ENCODE measurements around the gene GABARAPL1.

DNA sequence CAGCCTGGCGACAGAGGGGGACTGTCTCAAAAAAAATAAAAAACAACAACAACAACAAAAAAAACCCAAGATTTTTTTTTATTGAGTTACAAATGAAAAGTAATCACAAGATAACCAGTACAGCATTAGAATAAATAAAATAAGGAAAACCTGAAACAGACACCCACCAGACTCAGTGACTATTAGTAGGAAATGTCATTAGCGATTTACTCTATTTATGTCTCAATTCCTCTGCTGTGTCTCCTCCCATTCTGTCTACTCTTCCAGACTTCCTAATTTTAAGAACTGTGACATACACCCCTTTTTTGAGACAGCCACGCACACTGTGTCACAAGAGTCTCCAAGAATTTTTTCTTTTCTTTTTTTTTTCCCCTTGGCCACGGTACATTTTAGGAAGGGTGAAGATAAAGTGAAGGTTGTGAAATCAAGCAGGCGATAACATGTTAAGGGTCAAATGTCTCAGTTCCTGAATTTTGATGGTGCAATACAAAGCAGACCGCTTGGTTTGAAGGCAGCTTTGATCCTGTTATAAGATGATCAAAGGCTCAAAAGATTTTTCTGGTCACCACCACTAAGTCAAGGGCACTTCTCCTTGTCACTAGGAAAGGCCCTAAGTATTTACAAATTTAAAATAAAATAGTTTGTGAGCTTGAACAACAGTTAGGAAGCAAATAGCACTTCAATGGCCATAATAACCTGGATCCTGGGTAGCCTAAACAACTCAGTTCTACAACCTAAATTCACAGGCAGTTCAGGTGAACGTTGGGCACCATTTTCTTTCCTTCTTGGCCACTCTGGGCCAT is 4.3 kb downstream of the OLR1 start:
- PRO-cap, 3 experiments = no peak in any of the 3 experiments
- RAMPAGE, long total RNA = no peak
- RRBS, 2 experiments = no CpG with 5 or more reads among the region's 7 CpGs

- PRO-cap, 3 experiments = no peak in any of the 3 experiments
- RAMPAGE, long total RNA = no peak
- RRBS, 2 experiments = no CpG with 5 or more reads among the region's 12 CpGs
These were observed 7.5 kb downstream of the TMEM52B start for GRCh38 chr12:10186148-10186906.

- PRO-cap, 3 experiments = peak in 3 of 3 experiments; most common plus-strand start chr12:10212877 (in 2); most common minus-strand start chr12:10212821 (in 2)
- RAMPAGE, long total RNA = start-site peak on the plus strand at chr12:10212897-10212930, 36 and 26 reads in 2 replicates
- RRBS, 2 experiments = 3 to 5% methylated on average over 3 of the region's 36 CpGs
These were observed at the start of gene GABARAPL1 for GRCh38 chr12:10212651-10213139. Gene GABARAPL1, plus strand, starts transcription at chr12:10212877.

- PRO-cap, 3 experiments = peak in 3 of 3 experiments; most common plus-strand start chr12:10213279 (in 3); most common minus-strand start chr12:10213315 (in 3)
- RAMPAGE, long total RNA = no peak
- RRBS, 2 experiments = 1 to 4% methylated on average over 7 of the region's 48 CpGs
These were observed 794 bp downstream of the GABARAPL1 start for GRCh38 chr12:10213140-10214202.

DNA sequence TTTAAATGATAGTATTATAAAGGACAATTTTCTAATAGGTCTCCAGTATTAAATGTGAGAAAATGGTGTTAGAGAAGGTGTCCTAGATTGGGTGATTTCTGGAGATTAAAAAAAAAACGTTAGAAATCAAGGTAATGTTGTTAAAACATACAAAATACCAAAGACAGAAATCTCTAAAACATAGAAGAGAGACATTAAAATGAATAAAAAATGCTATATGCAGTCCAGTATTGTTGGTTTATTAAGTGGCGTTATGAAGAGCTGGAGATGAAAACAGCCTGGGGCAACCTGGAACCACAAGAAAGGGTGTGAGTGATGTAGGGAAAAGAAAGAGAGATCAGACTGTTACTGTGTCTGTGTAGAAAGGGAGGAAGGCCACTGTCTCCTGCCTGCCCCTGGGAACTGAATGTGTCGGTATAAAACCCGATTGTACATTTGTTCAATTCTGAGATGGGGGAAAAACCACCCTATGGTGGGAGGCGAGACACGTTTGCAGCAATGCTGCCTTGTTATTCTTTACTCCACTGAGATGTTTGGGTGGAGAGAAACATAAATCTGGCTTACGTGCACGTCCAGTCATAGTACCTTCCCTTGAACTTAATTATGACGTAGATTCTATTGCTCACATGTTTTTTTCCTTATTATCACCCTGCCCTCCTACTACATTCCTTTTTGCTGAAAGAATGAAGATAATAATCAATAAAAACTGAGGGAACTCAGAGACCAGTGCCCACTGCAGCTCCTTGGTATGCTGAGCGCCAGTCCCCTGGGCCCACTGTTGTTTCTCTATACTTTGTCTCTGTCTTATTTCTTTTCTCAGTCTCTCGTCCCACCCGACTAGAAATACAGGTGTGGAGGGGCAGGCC is 4.7 kb upstream of the KLRK1 start:
- PRO-cap, 3 experiments = no peak in any of the 3 experiments
- RAMPAGE, long total RNA = no peak
- RRBS, 2 experiments = no CpG with 5 or more reads among the region's 12 CpGs

DNA sequence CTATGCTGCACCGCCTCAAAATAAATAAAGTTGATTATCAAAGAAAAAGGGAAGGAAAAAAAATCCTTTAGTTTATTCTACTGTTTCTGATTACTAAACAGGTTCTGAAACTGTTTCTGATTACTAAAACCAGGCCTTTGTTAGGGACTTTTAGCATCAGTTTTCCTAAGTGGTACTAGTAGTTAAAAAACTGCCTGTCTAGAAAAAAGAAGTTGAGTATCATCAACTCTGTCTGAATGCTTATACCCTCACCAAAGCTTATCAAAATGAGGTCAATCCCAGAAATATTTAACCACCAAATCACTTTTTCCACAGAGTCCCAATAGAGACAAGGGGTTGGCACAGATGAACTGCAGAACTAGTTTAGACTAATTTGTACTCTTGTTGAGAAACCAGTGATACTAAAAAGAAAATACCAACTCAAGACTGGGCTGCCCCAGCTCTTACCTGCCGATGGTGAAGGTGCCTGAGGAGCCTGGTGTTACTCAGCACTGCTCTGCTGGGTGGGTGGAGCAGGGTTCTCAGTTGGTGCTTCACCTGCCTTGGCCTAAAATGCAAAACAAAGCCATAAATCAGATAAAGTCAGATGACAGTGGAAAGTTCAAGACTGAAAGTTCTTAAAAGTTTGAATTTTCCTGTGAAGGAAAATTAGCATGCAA is 22.2 kb downstream of the YBX3 start:
- PRO-cap, 3 experiments = no peak in any of the 3 experiments
- RAMPAGE, long total RNA = no peak
- RRBS, 2 experiments = no CpG with 5 or more reads among the region's 2 CpGs

DNA sequence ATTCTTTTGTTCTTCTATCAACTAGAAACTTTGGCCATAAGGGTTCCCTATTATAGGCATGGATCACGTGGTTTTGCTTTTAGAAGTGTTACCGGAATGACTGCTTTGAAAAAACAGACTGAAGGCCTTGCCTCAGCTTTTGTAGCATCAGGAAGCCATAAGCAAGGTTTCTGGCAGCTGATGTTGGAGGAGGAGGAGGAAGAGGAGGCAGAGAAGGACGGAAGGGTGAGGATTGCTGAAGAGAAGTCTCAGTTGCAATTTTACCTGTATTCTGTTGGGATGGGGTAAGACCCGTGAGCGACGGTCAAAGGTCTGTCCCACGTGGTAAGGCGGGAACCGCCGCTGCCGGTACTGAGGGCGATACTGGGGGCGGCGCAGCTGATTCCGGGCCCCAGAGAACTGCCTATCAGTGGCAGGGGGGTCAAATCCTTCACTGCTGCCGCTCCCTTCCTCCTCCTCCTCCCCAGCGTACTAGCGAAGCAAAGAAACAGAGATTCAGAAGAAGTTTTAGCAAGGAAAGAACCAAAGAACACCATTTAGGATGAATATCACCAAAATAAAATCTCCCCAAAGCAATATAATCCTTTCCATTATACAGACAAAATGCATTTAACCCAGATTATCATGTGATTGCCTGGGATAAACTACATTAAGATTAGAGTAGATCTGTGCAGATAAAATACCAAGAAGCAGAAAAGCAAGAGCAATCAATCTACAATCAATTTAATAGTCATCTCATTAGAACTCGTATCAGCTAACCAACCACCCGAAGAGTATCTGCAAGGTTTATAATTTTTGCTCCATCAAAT is 13.3 kb downstream of the YBX3 start:
- PRO-cap, 3 experiments = no peak in any of the 3 experiments
- RAMPAGE, long total RNA = no peak
- RRBS, 2 experiments = no CpG with 5 or more reads among the region's 20 CpGs

DNA sequence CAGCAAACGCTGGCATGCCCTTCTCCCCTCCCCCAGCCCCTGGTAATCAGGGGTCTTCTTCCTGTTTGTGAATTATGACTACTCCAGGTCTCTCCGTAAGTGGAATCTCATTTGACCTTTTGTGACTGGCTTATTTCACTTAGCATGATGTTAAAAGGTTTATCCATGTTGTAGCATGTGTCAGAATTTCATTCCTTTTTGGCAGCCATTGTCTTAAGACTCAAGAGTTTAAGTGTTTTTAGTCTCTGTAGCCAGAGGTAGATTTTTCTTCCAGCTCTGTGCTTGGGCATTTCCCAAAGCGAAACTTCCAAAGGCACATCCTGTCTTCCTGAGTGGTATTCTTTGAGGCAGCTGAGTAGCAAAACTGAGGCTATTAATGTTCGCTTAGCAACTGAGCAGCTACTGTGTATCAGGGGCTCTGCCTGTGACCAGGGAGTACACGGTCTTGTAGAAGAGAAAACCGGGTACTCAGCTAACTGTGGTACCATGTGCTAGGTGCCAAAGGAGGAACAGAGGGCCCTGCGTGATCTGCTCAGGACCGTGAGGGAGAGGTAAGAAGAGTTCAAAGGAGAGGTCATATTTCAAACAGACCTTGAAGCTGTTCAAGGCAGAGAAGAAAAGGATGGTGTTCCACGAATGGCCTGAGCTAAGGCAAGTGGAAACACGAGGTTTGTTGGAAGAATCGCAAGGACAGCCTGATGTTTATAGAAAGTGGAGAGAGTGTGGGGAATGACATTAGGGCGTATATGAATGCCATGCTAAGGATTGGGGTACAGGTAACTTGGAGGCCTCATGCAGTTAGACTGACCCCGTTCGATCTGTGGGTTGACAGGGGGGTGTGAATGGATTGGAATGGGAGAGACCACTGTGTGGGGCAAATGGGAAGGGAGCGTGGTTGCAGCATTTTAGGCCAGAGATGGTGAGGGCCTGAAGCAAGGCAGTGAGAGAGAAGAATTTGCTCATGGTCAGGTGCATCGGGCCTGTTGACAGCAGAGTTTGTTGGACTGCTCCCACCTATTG is 52.1 kb downstream of the ETV6 start:
- PRO-cap, 3 experiments = no peak in any of the 3 experiments
- RAMPAGE, long total RNA = no peak
- RRBS, 2 experiments = no CpG with 5 or more reads among the region's 16 CpGs

- PRO-cap, 3 experiments = no peak in any of the 3 experiments
- RAMPAGE, long total RNA = no peak
- RRBS, 2 experiments = no CpG with 5 or more reads among the region's 12 CpGs
These were observed 65.2 kb downstream of the ETV6 start for GRCh38 chr12:11714474-11715302.

DNA sequence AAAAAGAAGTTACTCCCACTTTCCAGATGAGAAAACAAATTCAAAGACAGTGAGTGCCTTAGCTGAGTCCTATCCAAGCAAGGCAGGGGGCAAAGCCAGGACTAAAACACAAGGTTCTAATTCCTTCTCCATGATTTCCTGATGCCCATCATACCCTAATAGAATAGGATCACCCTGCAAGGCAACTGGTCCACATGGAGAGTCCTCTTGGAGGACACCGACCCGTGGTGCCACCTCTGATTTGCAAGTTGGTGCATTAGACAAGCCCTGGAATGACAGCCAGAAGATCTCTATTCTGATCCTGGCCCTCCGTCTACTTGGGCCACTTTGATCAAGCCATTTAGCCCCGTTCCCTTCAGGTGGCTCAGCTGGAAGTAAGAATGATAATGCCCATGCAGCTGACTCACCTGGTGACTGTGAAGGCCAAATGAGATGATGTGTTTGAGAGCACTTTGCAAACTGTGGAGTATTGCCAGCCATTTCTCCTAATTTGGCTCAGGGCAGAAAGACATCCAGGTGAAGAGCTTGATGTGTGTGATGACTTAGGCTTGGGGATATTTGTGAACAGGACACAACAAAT is 165.8 kb downstream of the ETV6 start:
- PRO-cap, 3 experiments = no peak in any of the 3 experiments
- RAMPAGE, long total RNA = no peak
- RRBS, 2 experiments = no CpG with 5 or more reads among the region's 4 CpGs

- PRO-cap, 3 experiments = no peak in any of the 3 experiments
- RAMPAGE, long total RNA = no peak
- RRBS, 2 experiments = 67 to 93% methylated on average over 4 of the region's 10 CpGs
These were observed 186.3 kb upstream of the BCL2L14 start for GRCh38 chr12:11884379-11884995.

DNA sequence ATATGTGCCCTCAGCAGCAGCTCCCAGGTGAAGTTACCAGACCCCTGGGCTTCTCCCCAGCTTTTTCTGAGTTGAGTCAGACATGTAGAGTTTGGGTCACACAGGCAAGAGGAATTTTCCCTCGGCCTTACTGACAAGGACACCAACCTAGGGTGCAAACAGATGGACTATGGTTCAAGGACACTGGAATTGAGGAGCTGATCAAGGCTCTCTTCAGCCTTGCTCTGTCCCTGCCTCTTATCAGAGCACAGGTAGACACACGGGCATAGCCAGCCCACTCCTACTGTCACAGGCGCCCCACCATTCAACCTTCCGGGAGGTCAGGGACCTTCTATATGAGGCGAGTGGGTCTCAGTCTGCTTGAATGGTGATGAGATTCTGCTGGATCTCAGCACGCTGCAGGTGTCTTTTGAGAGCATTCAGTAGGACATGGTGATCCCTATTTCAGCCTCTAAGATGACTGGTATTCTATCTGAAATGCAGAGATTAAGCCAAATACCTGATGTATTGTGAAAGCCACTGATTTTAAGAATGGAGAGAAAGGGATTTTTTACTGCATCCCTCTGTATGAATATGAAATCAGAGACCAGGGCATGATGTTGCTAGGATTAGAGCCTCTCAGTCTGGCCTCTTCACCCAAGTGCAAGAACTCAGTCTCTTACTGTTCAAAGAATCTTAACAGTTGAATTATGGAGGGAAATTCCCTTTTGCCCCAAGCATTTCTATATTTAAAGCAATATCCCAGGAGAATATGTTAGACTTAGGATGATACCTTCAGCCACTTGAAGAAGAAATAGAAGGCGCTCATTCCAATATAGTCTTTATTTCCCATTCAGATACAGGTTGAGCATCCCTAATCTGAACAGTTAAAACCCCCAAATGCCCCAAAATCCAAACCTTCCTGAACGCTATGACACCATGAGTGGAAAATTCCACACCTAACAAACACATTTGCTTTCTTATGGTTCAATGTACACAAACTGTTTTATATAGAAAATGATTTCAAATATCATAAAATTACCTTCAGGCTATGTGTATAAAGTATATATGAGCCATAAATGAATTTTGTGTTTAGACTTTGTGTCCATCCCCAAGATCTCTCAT is 177.7 kb upstream of the BCL2L14 start:
- PRO-cap, 3 experiments = no peak in any of the 3 experiments
- RAMPAGE, long total RNA = no peak
- RRBS, 2 experiments = no CpG with 5 or more reads among the region's 8 CpGs

DNA sequence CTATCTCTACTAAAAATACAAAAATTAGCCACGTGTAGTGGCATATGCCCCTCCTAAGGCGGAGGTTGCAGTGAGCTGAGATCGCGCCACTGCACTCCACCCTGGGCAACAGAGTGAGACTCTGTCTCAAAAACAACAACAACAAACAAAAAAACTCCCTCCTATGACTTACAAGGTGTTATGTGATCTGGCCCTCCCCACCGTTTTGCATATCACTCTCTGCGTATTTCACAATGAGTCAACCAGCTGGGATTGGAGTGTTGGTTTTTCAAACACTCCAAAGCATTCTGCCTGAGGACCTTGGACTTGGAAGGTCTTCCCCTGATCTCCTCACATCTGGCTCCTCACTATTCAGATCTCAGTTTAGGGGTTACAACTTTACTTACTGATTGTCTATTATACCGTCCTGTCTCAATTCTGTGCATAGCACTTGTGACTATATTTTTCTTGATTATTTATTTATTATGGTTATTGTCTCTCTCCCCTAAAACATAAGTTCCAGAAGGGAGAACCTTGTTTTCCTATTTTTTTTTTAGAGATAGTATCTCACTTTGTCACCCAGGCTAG is 13.9 kb downstream of the MANSC1 start:
- PRO-cap, 3 experiments = no peak in any of the 3 experiments
- RAMPAGE, long total RNA = no peak
- RRBS, 2 experiments = no CpG with 5 or more reads among the region's 7 CpGs

- PRO-cap, 3 experiments = peak in 1 of 3 experiments; most common plus-strand start chr12:12443018 (in 1)
- RAMPAGE, long total RNA = no peak
- RRBS, 2 experiments = no CpG with 5 or more reads among the region's 8 CpGs
These were observed 85.8 kb downstream of the BORCS5 start for GRCh38 chr12:12442618-12443168.

DNA sequence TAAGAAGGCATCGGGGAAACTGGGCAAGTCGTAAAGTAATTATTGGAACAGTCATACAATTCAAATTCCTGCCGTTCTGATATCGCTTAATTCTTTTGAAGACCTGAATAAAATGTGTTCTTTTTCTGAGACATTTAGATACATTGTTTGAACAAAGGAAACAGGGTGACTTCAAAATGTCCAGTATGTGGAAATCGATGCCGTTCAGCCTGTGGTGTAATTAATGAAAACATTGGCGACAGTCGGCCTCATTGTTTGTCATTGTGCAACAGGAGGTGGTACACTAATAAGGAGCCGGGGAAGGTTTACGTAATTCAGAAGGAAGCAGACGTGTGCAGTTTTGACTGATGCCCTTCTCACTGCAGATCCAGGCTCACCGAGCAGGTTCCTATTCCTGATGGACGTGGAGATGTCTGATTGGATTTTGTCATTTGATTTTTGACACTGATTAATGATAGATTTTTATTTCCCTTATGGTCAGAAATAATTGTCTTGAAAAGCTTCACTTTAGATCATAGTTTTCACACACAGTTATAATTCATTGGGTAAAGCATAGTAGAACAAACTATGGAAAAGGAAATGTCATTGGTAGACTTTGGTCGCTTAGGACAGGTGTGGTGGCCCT is 92.8 kb downstream of the BORCS5 start:
- PRO-cap, 3 experiments = no peak in any of the 3 experiments
- RAMPAGE, long total RNA = no peak
- RRBS, 2 experiments = no CpG with 5 or more reads among the region's 14 CpGs

DNA sequence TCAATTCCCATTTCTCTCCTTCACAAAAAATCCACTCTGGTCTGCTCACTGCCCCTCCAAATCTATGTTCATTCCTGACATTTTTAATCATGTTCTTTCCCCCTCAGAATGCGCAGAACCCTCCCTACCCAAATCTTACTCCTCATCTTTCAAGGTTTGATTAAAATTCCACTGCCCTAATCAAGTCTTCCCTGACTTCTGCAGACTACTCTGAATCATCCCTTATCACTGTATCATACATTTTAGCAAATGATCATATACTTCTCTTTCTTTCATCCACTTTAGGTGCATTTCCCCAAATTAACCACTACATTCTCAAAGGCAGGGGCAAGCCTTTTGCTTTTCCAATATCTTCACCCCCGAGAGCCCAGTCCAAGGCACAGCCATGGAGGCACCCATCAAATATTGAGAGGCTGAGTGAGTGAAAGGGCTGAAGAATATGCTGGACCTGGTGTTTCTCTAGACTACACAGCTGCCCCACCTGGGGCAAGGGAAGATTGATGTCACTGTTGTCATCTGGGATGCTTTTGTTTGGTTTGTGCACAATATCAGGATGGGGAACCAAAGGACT is 51.2 kb downstream of the DUSP16 start:
- PRO-cap, 3 experiments = no peak in any of the 3 experiments
- RAMPAGE, long total RNA = no peak
- RRBS, 2 experiments = no CpG with 5 or more reads among the region's 2 CpGs

- PRO-cap, 3 experiments = no peak in any of the 3 experiments
- RAMPAGE, long total RNA = no peak
- RRBS, 2 experiments = no CpG with 5 or more reads among the region's 4 CpGs
These were observed 2.8 kb downstream of the DUSP16 start for GRCh38 chr12:12559664-12560430.

DNA sequence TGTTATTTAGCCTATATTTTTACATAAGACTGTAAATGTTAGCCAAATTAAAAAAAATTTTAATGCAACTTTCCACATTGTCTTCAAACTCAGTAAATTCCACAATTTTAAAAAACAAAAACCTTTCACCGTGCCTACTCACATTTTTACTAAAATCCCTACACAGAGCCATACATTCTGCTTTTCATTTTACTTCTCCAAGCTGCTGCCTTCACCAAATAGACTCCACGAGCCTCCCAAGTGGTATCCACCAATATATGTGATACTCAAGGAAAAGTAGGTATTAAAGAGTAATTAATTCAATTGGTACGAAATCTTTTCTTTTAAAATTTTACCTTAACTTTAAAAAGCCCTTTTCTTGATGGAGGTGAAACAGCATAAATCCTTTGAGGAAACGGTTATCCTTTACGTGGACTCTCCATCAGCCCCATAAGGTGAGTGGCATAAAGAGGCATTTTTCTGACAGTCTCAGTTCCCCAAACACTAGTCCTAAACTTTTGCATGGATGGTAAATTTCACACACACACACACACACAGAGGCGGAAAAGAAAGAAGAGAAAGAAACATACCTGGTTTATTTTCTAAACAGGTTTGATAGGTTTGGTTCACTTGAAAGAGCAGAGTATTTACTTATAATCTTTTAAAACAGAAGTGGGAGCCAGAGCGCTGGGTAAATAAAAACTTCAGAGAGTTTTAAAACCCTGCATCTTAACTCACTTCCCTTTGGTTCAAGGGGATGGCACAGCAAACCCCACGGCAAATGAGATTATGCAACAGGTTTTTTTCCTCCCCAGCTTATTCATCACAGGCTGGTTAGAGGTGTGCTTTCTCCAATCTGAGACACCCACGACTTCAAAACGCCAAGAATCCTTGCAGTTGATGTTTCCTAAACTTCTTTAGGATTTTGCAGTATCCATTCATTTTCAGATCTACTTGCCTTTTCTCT is 2.0 kb downstream of the DUSP16 start:
- PRO-cap, 3 experiments = peak in 3 of 3 experiments; most common plus-strand start position 833 of the sequence (in 2); most common minus-strand start position 730 of the sequence (in 1)
- RAMPAGE, long total RNA = no peak
- RRBS, 2 experiments = no CpG with 5 or more reads among the region's 10 CpGs

GRCh38 chr12:12563912-12564336 is 1.3 kb upstream of the DUSP16 start:
- PRO-cap, 3 experiments = no peak in any of the 3 experiments
- RAMPAGE, long total RNA = no peak
- RRBS, 2 experiments = no CpG with 5 or more reads among the region's 1 CpG

GRCh38 chr12:12616507-12617109 is 4.9 kb downstream of the CREBL2 start:
- PRO-cap, 3 experiments = no peak in any of the 3 experiments
- RAMPAGE, long total RNA = no peak
- RRBS, 2 experiments = no CpG with 5 or more reads among the region's 3 CpGs

Data from skeletal muscle tissue (tissue), 7 donors.